Umbilical cord (tissue), 2 donors: ENCODE results near the genes ZDHHC4, MIOS and UMAD1.

DNA sequence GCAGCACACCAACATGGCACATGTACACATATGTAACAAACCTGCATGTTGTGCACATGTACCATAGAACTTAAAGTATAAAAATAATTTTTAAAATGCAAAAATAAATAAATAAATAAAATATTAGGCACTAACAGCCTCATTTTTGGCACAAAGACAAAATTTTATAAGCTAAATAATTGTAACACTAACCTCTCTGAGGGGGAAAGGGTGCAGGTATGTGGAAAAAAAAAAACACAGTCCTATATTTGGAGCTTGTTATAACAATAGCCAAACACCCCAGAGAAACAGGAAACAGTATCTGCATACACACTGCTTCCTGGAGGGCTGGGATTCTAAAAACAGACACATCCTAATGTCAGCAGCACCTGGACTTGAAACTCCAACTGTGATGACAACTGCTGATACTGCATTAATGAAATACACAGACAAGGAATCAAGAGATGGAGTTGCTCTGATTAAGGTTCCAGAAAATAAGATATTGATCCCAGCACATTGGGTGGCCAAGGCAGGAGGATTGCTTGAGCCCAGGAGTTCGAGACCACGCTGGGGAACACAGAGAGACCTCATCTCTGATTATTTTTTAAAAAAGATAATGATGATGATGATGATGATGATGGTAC is 9.4 kb downstream of the DAGLB start:
- RAMPAGE, long total RNA, result no peak

- RAMPAGE, long total RNA, result no peak
Measured at GRCh38 chr7:6461751-6463102, 14.5 kb upstream of the DAGLB start.

DNA sequence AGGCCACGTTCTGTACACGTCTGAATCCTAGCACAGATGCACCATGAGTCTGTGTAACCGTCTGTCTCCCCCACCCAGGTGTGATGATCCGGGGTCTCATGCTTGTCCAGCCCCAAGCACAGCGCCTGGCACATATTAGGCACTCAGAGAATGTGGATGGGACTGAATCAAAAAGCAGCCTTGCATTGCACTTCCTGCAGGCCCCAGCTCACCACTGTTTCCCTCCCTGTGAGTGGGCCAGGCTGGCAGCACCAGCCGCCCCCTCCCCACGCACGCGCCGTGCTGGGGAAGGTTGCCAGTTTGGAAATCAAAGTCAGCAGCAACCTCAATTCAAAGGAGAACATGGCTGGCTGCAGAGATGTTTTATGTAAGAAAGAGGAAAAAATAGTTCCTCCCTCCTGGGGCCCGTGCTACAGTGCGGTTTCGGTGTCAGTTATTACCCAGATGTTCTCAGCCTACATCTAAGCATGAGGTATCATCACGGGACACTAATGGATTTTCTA is 5.6 kb downstream of the GRID2IP start:
- RAMPAGE, long total RNA, result no peak

- RAMPAGE, long total RNA, result no peak
Measured at GRCh38 chr7:6577270-6578059, at the start of gene ZDHHC4. Gene ZDHHC4 (plus strand): TSS chr7:6577454.

GRCh38 chr7:6623813-6624293 is 8.4 kb downstream of the ZNF853 start:
- RAMPAGE, long total RNA, result no peak

GRCh38 chr7:6642122-6642550 is 5.0 kb downstream of the ZNF316 start:
- RAMPAGE, long total RNA, result no peak

GRCh38 chr7:6655651-6656448 is 18.7 kb downstream of the ZNF316 start:
- RAMPAGE, long total RNA, result no peak

DNA sequence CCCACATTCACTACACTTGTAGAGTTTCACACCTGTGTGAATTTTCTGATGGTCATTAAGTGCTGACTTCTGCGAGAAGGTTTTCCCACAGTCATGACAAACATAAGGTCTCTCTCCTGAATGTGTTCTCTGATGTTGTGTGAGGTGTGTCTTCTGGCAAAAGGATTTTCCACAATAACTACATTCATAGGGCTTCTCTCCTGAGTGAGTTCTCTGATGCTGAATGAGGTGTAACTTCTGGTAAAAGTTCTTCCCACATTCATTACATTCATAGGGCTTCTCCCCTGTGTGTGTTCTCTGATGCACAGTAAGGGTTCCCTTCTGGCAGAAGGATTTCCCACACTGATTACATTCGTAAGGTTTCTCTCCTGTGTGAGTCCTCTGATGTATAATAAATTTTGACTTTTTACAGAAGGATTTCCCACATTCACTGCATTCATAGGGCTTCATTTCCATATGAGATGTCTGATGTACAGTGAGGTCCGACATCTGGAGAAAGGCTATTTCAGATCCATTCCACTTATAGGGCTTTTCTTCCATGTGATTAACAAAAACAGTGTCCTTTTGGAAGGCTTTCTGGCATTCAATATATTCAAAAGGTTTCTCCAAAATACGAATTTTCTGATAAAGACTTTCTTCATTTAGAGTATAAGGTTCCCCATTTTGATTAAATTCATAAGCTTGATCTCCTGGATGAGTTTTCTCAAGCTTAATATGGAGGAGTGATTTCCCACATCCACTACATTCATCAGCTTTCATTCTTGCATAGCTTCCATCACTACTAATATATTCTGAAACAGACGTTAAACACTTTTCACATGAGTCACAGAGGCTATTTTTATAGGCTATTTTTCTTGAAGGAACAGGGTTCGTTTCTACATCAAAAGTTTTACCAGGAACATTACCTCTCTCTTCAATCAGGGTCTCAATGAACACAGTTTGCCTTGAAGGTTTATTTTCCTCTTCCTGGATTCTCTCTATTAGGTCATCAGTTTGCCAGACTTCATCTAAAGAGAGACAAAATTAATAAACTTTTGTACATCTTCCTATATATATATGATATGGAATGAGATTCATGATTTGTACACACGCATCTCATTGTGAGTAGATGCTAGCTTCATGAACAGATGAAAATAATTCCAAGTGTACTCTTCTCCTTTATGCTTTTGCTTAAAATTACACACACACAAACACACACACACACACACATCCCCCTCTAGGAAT is 14.6 kb downstream of the ZNF12 start:
- RAMPAGE, long total RNA, result no peak

DNA sequence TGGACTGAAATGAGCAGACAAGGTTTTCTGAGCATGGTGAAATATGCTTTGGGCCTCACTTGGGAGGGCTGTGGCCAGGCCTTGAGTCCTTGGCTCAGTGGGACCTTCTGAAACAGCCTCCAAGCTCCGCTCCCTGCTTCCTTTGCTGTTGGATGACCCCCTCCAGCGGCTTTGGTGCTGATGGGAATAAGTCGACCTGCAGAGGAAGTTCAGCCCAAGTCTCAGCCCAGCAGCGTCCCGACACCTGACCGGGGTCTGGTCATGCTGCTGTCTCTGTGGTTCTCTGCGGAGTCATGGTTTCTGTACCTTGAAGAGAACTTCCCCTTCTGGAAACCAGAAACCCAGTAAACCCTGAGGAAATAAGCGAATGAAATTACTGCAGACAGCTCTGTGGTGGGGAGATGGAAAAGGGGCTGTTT is 18.2 kb upstream of the ZNF12 start:
- RAMPAGE, long total RNA, result no peak

DNA sequence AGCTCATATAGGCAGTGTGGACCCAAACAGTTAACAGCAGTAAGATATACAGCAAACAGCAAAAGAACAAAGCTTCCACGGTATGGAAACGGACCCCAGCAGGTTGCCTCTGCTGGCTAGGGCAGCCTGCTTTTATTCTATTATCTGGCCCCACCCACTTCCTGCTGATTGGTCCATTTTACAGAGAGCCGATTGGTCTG is 58.1 kb downstream of the COL28A1 start:
- RAMPAGE, long total RNA, result no peak

DNA sequence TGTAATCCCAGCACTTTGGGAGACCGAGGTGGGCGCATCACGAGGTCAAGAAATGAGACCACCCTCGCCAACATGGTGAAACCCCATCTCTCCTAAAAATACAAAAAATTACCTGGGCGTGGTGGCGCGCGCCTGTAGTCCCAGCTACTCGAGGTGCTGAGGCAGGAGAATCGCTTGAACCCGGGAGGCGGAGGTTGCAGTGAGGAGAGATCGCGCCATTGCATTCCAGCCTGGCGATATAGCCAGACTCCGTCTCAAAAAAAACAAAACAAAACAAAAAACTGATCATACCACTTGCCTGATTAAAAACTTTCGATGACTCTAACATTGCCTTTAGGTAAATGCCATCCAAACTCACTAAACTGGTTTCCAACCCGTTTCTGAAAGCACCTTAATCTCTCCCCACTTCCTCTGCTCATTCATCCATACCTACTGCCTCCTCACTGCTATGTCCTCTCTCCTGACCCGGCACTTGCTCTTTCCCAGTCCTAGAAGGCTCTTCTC is 830 bp upstream of the MIOS start:
- RAMPAGE, long total RNA, result no peak

GRCh38 chr7:7566306-7567170 is at the start of gene MIOS:
Gene MIOS (plus strand): TSS chr7:7566884.
- RAMPAGE, long total RNA, result no peak

DNA sequence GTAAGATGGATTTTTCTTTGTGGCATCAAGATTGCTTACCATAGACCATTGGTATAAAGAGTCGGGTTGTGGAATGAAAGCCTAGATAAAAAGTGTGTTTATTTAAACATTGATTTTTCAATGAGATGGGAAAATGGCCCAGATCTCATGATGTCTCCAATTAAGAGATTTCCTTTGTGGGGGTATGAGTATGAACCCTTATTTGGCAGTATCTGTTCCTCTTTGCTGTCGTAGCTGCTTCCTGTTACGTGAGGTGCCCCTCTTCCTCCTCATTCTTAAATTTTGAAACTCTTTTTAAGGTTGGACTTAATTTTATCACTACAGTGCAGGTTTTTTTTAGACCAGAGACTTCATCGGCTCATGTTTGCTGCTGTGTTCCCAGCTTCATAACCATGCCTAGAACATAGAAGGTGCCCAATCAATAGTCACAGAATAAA is 2.3 kb downstream of the MIOS start:
- RAMPAGE, long total RNA, result no peak

DNA sequence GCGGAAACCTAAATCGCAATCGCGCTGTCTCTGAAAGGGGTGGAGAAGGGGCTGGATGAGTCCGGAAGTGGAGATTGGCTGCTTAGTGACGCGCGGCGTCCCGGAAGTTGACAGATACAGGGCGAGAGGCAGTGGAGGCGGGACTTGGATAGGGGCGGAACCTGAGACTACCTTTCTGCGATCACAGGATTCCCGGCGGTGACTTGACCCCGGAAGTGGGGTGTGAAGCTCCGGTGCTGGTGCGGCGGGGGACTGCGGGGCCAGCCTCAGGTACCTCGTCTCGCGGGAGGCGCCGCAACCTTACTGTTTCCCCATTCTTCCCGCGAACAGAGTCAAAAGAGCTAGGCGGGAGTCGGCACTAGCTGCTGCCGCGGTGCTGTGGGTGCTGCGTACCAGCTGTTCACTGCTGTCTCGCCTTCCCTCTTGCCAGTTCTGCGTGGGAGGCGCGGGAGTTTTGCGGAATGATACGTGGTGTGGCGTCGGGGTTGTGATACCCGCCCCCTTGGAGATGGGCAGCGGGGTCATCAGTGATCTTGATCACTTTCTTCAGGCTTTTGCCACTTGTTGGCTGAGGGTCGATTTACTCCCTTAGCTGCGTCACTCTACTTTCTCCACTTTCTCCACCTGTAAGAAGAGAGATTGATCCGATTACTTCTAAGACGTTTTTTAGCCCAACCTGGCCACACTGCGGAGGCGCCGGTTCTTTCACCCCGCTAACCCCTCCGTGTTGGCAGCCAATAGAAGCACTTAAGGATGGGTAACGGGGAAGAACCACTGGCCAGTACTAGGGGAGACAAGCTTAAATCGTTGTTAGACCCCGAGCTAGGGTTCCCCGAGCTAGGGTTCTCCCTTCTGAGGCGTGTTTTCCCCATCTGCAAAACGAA is at the start of gene UMAD1:
TSS of gene UMAD1 (plus strand) at position 201 of the 884 bp plus-strand sequence.
- RAMPAGE, long total RNA, result no peak

GRCh38 chr7:7759081-7759826 is 40.8 kb upstream of the RPA3 start:
- RAMPAGE, long total RNA, result no peak

GRCh38 chr7:7919374-7919868 is 49.2 kb upstream of the GLCCI1 start:
- RAMPAGE, long total RNA, result no peak

GRCh38 chr7:7972113-7972756 is 3.6 kb downstream of the GLCCI1 start:
- RAMPAGE, long total RNA, result no peak

GRCh38 chr7:8026633-8027497 is 58.3 kb downstream of the GLCCI1 start:
- RAMPAGE, long total RNA, result no peak

- RAMPAGE, long total RNA, result no peak
Measured at GRCh38 chr7:8131926-8133182, 129.6 kb downstream of the ICA1 start.

DNA sequence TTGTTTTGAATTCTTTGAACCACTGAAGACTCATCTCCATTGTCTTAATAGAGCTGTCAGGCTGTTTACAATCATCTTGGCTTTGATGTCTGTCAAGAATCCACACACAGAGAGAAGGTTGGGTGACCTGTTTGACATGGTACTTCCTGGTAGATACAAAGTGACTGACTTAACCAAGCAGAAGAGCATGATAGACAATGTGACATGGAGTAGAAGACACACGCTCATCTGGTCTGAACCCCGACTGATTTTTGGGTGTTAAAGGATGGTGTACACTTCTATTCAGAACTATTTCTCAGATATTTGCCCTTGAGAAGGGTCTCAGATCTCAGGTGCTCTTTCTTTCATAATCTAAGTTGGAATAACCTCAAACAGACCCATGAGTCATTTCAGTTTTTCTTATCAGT is 46.5 kb upstream of the NXPH1 start:
- RAMPAGE, long total RNA, result no peak